ENCODE results near the genes HOMER2, HDGFL3 and PDE8A.

GRCh38 chr15:82952144-82953191, at the start of gene HOMER2:
Gene HOMER2, minus strand, starts transcription at chr15:82952720.
- PRO-cap: bidirectional peak, plus-strand start at chr15:82952664, minus-strand start at chr15:82952690; bidirectional peak, plus-strand start at chr15:82952885, minus-strand start at chr15:82952890; bidirectional peak, plus-strand start at chr15:82952914, minus-strand start at chr15:82952923; unidirectional peak, minus-strand start at chr15:82952979

- PRO-cap: no peak
These were observed 49.9 kb downstream of the HDGFL3 start for GRCh38 chr15:83157717-83158110.

DNA sequence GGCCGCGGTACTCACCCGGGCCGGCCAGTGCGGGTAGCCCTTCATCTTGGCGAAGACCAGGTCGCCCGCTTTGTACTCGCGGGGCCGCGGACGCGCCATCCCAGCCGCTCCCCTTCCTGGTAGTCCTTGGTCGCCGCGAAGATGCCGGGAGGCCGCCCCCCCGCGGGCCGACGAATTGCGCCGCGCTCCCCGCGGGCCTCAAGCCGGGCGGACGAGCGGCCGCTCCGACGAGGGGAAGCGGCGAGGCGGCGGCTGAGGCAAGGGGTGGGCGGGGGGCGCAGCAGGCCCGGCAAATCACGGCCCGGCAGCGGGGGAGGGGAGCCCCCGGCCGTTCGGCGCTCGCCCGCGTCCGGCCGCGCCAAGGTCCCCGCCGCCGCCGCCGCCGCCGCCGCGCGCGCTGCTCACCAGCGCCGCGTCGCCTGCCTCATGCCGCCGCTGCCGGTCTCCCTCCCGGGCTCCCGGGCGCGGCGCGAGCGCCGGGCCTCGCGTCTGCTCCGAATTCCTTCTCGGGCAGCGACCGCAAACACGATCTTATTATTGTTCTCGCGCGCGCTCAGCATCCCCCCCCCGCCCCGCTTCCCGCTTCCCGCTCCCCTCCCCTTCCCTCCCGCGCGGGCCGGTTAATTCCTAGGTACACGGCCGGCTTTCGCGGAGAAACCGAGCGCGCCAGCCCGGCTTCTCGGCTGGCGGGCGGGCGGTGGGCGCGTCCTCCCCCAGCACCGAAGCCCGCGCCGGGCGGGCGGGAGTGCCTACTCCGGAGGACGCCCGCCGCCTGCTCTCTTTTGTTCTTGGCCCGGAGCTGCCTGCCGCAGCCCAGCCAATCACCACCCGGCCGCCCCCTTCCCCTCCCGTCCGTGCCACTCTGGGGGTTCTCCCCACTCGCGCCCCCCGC, at the start of gene HDGFL3:
TSS of gene HDGFL3 (minus strand) at position 508 of the 892 bp plus-strand sequence.
- PRO-cap: bidirectional peak, plus-strand start at position 27 of the sequence, minus-strand start outside the sequence; bidirectional peak, plus-strand start at position 201 of the sequence, minus-strand start at position 266 of the sequence; bidirectional peak, plus-strand start at position 623 of the sequence, minus-strand start at position 756 of the sequence

GRCh38 chr15:83379507-83380055, 67.6 kb upstream of the SH3GL3 start:
- PRO-cap: no peak

- PRO-cap: no peak
These were observed 90.7 kb upstream of the GOLGA6L4 start for GRCh38 chr15:84144852-84145279.

DNA sequence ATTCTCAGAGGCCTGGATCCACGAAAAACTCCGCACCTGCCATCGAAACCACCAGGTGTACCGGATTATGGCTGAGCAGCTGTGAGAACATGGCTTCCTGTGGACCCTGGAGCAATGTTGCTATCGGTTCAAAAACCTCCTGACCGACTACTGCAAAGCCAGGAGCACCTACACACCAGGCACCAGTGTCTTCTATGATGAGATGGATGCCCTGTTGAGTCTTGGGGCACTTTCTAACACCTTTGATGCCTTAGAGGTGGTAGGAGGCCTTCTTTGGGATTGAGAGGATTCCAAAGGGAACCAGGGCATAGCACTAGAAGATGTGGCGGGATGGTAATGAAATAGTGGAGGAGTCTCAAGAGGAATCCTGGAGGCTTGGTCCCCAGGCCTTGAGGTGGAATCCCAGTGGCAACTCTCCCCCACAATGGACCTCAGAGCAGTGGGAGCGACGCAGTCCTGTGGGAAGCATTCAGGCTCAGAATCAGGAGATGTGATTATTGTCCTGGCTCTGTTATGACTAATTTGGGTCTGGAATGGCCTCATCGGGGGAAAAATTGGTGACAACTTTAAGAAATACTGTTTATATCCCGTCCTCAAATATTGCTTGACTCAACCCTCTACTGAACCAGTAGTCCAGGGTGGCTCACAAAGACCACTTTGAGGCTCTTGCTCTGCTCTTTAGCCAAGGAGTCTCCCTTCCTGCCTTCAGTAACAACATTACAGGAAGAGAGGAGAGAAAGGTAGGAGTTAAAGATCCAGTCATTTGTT, 14.1 kb downstream of the WDR73 start:
- PRO-cap: no peak

DNA sequence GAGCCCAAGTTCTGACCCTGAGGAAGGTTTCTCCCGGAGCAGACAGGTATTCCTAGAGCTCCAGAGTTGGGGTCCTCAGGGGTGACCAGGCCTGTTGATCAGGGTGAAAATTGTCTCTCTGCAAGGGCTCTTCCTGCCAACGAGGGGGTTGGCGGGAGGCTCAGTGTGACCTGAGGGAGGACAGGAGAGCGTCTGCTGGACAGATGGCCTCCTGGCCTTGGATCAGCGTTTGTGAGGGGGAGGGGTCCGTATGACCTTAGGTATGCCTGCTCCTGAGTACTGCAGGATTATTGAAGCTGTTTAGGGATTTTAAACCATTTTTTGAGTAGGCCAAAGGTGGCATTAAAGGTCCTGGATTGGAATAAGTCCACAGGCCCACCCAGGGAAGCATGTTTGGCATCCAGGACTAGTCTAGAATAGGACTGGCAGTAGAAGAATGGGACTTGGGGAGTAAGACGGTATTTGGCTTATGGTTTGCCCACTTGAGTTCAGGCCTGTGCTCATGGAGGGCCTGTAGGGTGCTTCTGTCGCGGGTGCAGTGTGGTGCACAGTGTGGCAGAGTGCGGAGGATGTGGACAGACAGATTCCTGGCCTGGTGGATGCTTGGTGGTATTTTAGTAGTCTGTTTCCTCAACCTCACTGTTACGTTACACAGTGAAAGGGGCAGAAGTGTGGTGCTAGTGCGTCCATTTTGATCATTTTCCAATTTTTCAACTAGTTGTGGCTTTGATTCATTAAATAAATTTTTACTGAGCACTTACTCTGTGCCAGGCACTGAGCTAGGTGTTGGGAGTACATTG, 963 bp downstream of the ZNF592 start:
- PRO-cap: no peak

DNA sequence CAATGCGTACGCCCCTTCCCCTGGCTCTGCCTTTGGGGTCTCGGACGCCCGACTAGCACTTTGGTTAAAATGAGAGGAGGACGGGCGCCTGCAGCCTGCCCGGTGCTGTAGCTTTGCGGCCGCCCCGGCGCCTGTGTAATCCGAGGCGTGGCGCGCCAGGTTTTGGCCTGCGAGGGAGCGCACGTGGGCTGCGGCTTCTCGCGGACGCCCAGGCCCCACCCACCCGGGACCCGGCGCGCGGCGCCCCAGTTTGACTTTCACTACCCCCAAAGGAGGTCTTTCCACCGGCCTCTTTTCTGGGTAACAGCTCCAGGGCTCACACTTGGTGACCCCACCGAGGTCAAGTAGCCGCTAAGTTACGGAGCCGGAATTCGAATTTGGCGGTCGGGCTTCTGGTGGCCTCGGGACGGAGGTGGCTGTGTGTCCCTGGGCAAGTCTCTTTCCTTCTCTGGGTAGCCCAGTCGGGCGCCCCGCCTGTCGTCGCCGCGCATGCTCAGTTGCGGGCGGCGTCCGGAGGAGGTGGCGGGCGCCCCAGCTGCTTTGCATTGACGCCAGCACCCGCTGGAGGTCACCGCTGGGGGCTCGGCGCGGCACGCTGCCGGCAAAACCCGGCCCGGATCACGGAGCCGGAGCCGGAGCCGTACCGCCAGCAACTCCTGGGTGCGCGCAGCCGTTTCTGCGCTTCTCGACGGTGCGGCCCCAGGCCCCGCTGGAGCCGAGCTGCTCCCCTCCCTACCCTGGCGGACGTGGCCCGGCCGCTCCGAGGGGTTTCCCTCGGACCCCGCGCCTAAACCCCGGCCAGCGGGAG, 689 bp upstream of the PDE8A start:
- PRO-cap: bidirectional peak, plus-strand start at position 681 of the sequence, minus-strand start at position 495 of the sequence

DNA sequence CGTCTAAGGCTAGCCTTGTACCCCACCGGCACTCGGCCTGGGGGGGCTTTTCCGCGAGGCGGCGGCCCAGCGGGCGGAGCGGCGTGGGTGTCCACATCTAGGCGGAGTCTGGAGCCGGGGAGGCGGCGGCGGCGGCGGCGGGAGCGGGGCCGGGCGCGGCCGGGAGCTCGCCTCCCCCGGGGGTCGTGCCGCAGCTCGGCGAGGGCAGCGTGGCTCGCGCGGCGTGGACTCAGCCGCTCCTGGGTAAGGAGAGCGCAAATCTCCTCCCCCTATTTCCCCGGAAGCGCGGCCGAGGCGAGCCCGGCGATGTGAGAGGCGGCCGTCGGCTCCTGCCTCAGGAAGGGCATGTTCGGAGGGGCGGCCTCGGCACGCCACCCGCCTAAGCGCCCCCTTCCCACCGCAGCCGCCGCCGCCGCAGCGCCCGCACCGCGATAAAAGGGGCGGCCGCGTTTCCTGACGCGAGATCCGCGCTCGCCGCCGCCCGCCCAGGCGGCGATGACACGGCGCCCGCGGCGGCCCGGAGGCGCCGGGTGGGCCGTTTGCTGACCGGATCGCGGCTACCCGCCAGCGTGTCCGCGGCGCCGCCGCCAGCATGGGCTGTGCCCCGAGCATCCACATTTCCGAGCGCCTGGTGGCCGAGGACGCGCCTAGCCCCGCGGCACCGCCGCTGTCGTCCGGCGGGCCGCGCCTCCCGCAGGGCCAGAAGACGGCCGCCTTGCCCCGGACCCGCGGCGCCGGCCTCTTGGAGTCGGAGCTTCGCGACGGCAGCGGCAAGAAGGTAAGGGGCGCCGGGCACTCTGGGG, at the start of gene PDE8A:
TSS of gene PDE8A (plus strand) at position 286 of the 803 bp plus-strand sequence.
- PRO-cap: bidirectional peak, plus-strand start at position 498 of the sequence, minus-strand start at position 408 of the sequence

DNA sequence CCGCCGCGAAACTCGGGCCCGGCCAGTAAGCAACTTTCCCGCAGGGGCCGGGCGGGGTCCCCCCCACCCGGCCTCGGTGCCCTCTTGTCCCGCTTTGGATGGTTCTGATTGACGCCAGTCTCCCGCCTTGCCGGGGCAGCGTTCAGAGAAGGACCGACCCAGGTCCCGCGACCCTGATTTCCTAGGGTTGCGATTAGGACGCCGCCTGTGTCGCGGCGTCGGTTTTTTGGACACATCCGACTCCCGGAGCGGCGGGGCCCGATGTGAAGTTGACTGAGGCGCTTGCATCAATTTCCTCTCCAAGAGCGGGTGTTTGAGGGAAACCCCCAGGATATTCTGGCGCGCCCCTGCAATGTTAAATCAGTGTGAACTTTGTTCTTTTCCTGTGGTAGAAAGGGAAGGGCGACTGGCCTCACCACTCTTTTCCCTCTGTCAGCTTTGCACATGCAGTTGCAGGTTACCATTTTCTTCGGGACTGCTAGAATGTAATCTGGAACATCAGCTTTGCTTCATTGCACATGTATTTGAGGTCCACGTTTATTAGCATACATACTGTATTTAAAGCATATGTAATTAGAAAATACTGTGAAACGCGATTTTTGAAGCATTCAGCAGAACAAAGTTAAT, 831 bp downstream of the PDE8A start:
- PRO-cap: no peak

GRCh38 chr15:85097506-85098167, 116.0 kb downstream of the PDE8A start:
- PRO-cap: no peak

DNA sequence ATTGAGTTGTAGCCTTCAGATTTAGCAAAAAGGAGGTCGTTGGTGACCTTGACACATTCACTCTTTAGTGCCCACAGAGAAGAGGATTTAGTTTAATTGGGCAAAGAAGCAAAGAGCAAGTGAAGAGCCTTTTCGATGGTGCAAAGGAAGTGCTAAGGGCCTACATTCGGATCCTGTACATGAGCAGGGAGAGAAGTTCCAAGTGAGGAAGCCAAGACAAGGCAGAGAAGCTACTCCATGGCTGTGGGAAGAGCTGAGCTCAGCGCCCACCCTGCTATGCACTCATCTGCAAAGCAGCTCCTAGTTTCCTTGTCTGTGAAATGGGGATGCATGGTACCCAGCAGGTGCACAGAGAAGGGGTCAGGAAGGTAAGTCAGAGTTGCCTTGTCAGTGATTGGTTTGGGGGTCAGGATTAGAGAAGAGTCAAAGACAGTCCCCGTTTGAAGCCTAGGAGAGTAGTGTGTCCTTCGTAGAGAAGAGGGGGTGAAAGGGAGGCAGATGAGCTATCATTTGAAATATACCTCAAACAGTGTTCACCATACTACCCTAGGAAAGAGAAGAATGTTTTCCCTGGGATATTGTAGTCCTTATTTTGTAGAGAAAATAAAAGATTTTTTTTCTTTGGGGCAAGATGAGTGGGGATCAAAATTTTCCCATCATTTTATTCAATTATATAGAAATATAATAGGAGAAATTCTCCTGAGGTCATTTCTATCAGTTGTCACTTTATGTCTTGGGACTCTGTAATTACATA, 126.6 kb downstream of the PDE8A start:
- PRO-cap: no peak

- PRO-cap: no peak
These were observed 132.9 kb downstream of the PDE8A start for GRCh38 chr15:85114277-85115144.

DNA sequence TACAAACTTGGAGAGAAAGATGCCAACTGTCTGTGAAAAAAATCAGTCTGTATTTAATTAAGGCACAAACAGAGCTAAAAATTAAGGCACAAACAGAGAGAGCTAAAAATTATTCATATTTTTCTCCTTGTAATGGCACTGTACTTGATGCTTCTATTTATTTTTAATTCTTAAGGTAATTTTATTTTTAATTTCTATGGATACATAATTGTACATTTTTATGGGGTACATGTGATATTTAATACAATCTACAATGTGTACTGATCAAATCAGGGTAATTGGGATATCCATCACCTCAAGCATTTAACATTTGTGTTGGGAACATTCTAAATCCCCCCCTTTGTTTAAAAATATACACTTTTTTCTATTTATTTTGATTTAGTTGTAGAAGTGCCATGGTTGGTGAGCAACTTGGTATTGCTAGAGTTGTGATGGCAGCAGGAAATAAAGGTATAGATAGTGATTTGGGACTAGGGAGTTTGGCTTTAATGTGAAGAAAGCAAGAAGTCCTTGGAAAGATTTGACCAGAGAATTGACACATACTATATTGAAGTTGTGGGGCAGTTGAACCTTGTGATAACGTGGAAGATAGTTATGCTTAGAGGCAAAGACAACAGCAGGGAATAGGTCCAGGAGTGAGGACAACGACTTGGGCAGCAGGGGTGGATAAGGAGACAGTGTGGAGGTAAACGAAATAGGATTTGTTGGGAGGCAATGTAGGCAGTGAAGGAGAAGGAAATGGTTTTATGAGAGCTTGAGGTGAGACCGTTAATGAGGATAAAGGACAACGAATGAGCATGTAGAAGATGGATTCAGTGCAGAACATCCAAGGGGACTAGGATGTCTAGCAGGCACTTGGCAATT, 65.5 kb downstream of the AKAP13 start:
- PRO-cap: no peak

DNA sequence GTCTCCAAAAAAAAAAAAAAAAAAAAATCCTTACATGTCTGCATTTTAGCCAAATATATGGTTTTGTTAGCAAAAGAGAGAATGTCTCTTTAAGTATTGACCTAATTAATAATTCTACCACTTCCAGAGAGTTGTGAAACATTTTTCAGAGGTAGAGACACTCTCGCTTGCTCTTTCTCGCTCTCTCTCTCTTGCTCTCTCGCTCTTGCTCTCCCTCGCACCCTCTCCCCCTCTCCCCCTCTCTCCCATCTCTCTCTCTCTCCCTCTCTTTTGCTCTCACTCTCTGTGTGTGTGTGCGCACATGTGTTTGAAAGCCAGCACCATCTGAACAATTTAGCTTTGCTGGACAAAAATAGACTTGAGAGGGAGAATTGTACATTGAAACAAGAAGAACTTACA, 124.3 kb downstream of the AKAP13 start:
- PRO-cap: no peak

DNA sequence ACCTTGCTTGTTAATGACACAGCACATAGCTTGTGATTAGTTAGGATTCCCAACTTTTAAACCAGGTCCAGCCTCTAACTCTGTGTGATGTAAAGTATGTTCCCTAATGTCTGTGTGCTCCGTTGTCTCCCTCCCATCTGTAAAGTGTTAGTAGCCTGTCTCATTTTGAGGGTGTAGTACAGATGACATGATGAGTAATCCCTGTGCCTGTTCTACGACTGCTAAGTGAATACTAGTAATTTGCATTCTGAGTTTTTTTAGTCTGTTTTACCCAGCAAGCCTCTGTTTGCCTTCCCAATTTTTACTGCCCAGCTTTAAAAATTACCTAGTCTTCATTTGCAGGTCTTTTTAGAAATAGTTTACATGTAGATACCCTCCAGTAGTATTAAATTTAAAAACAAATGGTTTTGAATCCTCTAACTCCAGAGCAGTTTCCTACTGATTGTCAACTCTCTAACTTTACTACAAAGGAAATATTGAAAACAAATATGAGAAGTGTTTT, 154.6 kb downstream of the KLHL25 start:
- PRO-cap: no peak

- PRO-cap: no peak
These were observed 107.7 kb downstream of the KLHL25 start for GRCh38 chr15:85687049-85687491.

- PRO-cap: no peak
These were observed 104.2 kb downstream of the KLHL25 start for GRCh38 chr15:85690520-85691019.

DNA sequence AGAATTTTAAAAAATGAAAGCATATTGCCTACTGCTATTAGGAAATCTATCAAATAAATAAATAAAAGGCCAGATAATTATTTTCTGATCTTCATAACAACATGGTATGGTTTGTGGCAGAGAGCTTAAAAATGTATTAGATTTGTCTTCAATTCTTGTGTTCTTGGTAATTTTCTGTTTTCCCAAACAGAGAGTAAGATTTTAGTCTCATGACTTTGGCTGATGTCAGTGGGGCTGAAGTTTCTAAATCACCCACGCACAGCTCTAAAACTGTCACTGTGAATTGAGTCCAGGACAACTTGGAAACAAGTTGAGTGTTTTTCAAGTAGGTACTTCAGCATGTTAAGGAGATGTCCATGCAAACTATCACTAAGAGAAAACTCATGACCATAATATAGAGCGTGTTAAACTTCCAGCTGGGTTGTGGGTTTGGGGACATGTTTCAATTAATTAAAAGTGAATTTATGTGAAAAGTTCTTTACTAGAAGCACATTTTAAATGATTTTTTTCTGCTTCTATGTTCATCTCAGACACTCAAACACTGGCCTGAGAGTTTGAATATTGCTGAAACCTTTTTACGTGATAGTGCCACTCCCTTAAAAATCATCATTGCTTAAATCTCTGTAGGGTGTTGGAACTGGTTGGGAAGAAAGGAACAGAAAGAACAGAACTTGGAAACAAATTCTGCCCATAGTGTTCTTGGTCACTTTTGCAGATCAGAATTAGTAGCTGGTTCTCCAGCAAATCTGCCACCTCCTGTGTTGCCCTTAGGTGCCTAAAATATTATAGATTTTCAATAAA, 89.9 kb downstream of the KLHL25 start:
- PRO-cap: no peak

DNA sequence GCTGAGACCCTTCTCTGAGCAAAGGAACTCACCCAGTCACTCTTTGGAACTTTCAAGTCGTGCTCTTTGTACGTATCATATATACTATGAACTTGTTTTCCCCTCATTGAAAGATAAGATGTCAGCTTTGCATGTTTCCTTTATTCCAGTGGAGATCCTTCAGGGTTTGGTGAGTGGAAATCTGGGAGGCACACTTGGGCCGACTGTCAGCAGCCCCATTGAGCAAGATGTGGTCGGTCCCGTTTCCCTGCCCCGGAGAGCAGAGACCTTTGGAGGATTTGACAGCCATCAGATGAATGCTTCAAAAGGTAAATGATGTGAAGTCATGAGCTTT, 59.9 kb downstream of the KLHL25 start:
- PRO-cap: no peak

All from endodermal cell (in vitro differentiated cells).